Skeletal muscle cell (primary cell): ENCODE results near the genes LRRC8E and MARCHF2.

DNA sequence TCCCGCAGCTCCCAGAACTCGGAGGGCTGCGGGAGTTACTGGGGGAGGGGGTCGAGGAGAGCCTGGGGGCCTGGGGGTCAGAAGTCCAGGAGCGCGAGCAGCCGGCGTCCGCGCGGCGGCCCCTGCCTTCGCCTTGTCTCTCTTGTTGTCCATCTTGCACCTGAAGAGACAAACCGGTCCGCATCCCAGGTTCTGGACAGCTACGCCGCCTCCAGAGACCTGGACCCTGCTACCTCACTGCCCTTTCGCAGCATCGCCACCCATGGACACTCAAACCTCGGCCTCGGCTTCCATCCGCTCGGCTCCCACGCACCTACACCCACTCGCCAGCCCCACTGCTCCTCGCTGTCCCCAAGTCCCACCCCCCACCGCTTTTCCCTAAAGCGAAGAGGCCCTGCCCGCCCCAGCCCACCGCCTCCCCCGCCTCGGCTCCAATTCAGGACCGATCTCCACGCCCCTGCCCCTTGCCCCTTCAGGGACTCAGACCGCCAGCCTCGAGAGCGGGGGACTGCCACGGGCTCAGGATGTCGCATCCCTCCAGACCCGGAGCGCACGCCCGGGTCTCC, 570 bp downstream of the PRR36 start:
- RRBS = 4% methylated on average over 9 of the region's 43 CpGs

GRCh38 chr19:7888226-7888827, at the start of gene LRRC8E:
Gene LRRC8E (plus strand): TSS chr19:7888510.
- RRBS = 2% methylated on average over 21 of the region's 48 CpGs

DNA sequence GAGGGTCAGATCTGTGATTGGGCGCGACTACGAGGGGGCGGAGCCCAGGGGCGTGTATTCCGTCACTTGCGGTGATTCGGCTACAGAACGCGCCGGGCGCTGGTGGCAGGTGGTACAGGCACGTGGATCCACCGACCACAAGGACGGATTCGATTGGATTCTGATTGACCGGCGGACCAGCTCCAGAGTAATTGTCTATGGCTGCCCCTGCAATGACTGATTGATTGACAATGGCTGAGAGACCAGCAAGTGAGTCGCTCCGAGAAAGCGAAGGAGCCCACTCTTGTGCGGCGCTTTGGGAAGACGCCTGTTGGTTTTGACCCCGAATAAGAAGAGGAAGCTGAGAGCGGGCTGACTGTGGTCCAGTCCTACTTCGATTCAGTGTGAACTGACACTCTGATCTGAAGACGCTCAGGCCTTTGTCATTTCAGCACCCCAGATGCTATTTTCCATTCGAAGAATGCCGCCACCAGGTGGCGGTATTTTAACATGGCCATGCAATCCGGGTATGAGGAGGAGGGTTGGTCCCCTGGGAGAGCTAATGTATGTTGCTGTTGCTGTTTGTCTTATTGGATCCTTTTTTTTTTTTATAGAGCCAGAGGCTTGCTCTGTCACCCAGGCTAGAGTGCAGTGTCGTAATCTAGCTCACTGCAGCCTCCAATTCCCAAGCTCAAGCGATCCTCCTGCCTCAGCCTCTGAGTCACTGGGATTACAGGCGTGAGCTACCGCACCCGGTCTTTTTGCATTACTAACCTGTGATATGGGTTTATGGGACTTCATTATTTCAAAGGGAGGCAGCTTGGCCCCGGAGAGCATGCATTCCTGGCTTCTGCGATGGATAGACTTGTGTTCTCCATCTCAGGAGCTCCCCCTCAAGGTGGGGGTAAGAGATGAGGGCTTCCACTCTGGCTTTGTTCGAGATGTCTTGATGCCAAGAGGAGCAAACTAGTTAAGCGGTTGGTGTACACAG, 725 bp upstream of the TIMM44 start:
- RRBS = 11% methylated on average over 7 of the region's 41 CpGs

GRCh38 chr19:8050200-8050750, 2.3 kb upstream of the CCL25 start:
- RRBS = no CpG with 5 or more reads among the region's 40 CpGs

DNA sequence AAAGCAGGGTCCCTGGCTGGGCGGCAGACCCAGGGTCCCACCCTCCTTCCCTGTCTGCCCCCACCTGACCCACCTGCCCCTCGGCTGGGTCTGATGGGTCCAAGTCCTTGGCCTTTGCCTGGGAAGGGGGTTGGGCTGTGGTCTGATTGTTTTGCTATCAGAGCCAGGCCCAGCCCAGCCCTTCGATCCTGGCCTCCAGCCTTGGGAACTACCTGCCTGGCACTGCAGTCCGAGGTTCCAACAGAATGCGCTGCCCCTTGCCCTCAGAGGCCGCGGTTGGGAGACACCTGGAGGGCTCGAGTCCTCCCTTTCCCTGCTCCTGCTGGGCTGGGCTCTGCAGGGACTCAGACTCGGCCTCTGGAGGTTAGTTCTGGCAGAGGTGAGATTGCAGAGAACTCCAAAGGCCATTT, 1.6 kb downstream of the CCL25 start:
- RRBS = no CpG with 5 or more reads among the region's 9 CpGs

DNA sequence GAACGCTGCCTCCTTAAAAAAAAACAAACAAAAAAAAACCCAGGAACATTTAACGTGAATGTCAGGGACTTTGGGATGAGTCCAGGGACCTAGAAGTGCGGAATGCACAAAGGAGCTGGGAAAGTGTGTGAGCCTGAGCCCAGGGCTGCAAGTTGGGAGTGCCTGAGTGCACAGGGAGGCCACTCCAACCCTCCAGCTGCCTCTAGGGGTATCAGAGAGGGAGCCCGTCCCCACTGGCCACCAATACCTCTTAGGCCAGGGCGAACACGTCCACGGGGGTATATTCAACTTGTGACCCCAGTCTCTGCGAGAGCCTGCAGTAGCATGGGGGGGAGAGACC, 866 bp downstream of the CD320 start:
- RRBS = no CpG with 5 or more reads among the region's 8 CpGs

DNA sequence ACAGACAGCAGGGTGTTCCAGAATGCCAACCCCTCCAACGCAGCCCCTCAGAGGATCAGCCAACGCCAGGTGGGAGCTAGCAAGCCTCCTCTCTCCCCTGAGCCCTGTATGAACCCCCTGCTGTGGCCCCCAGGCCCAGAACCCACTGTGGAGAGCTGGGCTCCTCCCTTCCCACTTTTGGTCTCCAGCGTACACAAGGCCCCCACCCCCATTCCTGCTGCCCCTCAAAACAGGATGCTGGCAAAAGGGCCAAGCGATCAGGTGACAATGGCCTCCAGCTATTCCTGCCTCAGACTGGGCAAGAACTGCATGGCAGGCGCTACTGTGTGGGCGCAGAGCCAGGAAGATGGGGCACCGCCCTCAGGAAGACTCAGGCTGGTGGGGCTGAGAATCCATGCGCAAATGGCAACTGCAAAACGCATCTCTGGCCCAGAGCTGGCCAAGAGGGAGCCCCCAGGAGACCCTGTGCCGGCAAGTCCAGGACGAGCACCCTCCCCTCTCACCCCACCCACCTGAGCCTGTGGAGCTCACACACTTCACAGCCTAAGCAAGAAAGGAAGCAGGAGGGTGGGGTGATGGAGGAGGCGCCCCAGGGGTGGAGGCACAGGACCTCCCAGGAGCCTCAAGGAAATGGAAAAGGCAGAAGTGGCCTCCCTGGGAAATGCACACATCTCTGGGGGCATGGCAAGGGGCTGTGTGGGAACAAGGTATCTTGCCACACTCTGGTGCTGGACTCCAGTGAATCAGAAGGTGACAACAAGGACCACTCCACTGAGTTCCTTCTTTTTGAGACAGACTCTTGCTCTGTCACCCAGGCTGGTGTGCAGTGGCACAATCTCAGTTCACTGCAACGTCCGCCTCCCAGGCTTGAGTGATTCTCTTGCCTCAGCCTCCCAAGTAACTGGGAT, 3.8 kb upstream of the CD320 start:
- RRBS = no CpG with 5 or more reads among the region's 14 CpGs

DNA sequence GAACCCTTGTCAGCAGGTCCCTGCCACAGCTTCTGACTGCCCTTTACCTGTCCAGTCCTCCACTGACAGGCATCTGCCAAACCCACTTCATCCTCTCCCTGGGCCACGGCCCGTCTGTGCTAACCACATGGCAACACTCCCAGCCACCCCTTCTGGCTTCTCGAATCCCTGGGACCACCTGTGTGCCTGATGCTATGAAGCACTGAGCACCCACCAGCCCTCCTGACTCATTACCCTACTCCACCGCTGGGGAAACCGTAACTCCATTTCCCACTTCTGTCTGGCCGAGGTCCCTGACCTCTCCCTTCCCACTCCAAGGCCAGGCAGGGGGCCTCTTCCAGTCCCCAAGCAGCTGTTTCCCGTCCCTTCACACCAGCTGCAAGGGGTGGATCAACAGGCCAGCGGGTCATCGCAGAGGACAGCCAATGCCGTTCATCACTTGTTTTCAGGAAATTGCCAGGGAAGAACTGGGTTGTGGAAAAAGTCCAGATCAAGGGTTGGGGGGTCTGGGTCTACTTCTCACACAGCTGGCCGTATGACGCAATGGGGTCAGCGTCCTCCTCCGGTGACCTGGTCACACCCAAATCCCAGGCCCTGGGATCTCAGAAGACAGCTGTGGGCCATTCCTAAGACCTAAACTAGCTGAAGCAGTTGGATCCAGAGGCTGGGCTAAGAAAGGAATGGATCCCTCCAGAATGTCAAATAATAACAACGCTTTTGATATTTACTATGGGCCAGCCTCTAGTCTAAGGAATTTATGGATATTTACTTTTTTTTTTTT, 2.4 kb downstream of the KANK3 start:
- RRBS = no CpG with 5 or more reads among the region's 15 CpGs

- RRBS = under 1% methylated on average over 26 of the region's 86 CpGs
Measured at GRCh38 chr19:8412827-8413735, at the start of gene MARCHF2. Gene MARCHF2 (plus strand): TSS chr19:8413305.

GRCh38 chr19:8459797-8460256, 15.1 kb downstream of the HNRNPM start:
- RRBS = no CpG with 5 or more reads among the region's 4 CpGs

DNA sequence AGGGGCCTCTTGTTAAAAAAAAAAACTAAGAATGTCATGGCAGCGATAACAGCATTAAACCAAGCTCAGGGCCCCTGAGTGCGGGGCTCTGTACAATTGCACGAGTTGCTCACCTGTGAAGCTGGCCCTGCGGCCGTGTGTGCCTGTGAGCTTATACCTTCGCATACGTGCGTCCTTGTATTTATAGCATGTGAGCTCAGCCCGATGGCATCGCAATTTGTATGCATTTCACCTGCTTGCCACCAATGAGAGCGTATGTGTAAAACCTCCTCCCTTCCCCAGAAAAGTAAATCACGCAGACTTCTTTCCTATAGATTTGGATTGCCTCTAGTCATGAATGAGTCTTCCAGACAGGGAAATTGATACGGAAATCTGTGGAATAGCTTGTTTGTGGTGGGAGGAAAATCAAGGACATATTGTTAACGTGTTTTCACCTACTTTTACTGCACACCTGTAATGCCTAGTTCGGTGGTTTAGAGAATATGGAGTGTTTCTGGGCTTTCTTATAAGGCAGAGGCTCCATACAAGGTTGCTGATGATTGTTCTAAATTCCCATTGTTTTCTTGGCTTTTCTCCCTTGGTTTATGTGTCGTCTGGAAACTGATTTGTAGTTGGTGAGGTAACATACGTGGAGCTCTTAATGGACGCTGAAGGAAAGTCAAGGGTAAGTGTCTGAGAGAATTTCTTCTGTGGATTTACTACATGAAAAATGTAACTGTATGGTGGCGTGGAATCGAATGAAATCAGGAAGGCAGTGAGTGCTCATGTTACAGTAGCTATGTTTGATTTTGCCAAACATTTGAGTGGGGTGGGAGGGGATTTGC, 17.4 kb downstream of the HNRNPM start:
- RRBS = no CpG with 5 or more reads among the region's 20 CpGs

- RRBS = no CpG with 5 or more reads among the region's 15 CpGs
Measured at GRCh38 chr19:8463168-8463862, 18.5 kb downstream of the HNRNPM start.

GRCh38 chr19:8530093-8530709, 16.2 kb upstream of the ZNF414 start:
- RRBS = no CpG with 5 or more reads among the region's 35 CpGs

- RRBS = no CpG with 5 or more reads among the region's 24 CpGs
Measured at GRCh38 chr19:8544151-8544825, 30.3 kb upstream of the ZNF414 start.

- RRBS = no CpG with 5 or more reads among the region's 15 CpGs
Measured at GRCh38 chr19:8600791-8601131, 9.8 kb downstream of the ADAMTS10 start.

DNA sequence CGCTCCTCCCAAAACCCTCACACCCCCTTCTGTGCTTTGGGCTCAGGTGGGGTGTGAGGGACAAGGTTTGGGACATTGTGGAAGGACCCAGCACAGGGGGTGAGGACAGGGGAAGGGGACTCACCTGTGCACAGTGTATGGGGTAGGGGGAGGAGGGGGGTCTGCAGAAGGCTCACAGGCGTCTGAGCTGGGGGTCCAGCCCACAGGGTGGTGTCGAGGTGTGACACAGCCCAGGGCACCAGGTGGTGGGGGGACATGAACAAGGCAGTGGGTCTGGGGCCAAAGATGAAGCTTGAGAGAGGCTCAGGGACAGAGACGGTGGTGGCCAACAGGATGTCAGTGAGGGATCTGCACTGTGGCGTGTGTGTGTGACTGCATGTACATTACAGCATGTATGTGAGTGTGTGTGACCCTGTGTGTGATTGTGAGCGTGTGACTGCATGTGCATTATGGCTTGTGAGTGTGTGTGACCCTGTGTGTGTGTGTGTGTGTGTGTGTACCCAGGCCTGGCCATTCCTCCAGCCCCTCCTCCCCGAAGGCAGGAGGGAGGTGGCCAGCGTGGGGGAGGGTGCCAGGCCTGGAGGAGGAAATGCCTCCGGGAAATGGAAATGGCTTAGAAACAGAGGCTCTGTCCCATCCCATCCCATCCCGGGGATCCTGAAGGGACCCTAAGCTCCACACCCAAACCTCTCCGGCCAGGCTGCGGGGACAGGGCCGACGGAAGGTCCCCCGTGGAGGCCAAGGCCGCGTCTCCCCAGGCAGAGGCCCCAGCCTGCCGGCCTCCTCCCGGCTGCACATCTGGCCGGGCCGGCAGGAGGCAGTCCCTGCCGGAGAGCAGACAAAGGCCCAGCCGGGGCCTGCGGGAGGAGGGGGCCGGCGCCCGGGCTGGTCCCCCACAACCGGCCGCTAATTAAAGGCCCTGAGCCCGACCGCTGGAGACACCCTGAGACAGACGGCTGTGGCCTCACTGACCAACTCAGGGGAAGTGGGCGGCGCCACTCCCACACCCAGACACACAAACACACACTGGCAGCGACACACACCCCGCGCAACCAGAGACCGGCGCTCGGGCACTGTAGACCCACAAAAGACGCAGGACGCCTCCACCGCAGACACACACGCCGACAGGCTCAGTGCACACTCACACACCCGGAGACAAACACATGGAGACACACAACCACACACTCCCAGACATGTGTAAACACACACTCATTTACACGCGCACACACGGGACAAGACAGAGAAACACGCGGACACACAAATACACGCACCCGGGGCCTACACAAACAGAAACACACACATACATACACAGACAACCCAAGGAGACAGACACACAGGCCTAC, 1.3 kb downstream of the ADAMTS10 start:
- RRBS = 2% methylated on average over 14 of the region's 53 CpGs

DNA sequence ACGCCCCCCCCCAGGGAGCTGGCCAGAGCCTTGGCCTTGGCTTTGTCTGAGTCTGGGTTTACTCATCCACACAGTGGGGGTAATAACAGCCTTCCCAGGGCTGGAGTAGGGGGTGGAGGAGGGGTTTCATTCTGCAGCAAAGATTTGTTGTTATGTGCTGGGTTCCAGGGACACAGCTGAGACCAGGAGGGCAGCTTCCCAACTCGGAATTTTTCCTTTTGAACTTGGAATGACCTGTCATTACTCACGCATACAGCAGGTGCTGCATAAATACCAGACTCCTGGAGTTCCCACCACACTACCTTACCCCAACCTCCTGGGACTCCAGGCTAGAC, 1.4 kb upstream of the ADAMTS10 start:
- RRBS = no CpG with 5 or more reads among the region's 3 CpGs

GRCh38 chr19:8641208-8641429, 10.7 kb downstream of the NFILZ start:
- RRBS = no CpG with 5 or more reads among the region's 2 CpGs

DNA sequence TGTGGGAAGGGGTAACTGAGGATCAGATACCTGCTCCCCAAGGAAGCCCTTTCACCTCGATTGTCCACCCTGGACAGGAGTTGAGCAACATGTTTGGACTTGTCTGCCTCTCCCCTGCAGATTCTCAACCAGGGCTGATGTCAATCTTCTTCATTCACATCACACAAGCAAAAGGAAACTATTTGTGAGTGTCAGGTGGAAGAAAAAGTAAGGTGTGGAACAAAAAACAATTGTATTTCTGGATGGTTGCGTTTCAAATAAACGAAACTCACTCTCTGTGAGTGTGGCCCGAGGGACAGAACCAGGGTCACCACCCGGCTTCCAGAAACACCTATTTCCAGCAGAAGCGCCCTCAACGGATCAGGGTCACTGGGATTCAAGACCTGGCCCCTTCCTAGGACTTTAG, 47.1 kb upstream of the OR1M1 start:
- RRBS = no CpG with 5 or more reads among the region's 7 CpGs

- RRBS = no CpG with 5 or more reads among the region's 20 CpGs
Measured at GRCh38 chr19:9075308-9076166, 11.3 kb upstream of the OR1M1 start.